PC-3 (cell line): ENCODE measurements around the genes MAML3 and GYPB.

GRCh38 chr4:140093735-140094609, 60.0 kb downstream of the MAML3 start:
- RAMPAGE, long total RNA: no peak

DNA sequence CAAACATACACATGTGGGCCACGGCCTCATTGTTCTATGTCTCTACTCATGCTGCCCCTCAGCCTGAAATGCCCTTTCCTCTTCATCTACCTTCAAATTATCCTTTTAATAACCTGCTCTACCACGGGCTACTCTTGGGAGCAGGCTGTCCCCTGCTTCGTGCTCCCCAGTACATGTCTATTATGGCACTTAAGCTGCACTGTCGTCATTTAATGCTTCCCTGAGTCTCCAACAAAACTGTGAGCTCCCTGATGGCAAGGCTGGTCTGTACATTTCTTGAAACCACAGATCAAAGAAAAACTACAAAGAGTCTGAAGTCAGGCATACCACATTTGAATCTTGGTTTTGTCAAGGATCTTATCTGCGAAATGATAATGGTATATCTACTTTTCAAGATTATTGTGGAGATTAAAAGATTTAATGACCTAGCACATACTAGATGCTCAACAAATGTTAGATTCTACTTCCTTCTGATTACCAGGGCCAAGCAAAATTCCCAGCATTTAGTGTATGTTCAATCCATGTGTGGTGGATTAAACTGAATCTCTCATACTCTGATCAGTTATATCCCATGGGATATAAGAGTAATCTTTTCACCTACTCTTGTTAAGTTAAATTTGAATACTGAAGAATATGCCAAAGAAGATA, 45.7 kb downstream of the MAML3 start:
- RAMPAGE, long total RNA: no peak

DNA sequence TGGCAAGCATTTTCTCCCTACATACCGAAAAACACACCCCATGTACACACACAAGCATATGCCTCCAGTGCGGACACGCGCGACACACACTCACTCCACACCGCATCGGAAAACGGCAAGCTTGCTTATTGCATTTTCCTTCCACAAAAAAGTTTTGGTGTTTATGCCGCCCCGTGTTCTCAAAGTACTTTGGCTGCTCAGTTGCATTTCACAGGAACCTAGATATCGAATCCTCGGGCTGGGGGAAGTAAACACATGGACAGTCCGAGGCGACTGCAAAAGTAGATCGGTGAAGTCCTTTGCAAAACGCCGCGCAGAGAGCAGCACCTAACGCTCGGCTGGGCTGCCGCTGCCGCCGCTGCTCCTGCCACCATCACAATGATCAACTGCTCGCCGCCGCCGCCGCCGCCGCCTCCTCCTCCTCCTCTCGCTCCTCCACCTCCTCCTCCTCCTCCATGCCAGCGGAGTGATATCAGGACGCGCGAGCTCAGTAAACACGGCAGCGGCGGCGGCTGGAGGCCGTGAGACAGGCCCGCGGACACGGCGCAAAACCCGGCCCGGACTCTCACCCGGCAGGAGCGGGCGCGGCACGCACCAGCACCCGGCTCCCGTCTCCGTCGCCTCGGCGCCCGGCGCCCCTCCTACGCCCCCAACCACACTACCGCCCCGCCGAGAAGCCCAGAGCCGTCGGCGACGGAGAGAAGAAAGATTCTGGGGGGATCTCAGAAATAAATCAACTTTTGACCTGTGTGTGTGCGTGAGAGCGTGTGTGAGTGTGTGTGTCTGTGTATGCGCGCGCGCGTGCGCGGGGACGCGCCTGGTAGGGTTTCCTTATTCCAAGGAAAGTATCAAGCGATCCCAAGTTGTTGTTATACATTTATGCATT, at the start of gene MAML3:
Gene MAML3, minus strand, starts transcription at position 468 of the 886 bp plus-strand sequence.
- RAMPAGE, long total RNA: no peak

- RAMPAGE, long total RNA: no peak
Observed at GRCh38 chr4:140238314-140239083, 84.5 kb upstream of the MAML3 start.

DNA sequence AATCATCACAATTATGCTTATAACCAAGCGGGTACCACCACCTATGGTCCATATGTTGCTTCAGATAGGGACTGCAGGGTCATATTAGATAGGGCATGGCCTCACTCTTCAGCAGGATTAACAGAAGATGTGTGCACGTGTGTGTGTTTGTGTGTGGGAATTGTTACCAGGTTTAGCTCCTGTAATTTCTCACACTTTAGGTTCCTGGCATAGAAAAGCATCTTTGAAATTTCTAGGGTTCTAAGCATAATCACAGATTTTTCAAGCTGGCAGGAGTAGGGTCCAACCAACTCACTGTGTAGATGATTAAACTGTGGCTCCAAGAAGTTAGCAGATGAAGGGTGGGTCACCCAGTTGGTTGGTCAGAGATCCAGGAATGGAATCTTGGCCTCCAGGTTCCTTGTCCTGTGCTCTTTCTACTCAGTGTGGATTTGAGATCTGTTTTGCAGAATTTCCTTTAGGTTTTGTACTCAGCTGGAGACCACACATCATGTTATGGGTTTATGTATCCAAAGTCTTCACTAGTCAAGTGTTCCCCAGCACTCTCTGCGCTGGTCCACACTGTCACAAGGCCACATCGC, 90.3 kb upstream of the MAML3 start:
- RAMPAGE, long total RNA: no peak

DNA sequence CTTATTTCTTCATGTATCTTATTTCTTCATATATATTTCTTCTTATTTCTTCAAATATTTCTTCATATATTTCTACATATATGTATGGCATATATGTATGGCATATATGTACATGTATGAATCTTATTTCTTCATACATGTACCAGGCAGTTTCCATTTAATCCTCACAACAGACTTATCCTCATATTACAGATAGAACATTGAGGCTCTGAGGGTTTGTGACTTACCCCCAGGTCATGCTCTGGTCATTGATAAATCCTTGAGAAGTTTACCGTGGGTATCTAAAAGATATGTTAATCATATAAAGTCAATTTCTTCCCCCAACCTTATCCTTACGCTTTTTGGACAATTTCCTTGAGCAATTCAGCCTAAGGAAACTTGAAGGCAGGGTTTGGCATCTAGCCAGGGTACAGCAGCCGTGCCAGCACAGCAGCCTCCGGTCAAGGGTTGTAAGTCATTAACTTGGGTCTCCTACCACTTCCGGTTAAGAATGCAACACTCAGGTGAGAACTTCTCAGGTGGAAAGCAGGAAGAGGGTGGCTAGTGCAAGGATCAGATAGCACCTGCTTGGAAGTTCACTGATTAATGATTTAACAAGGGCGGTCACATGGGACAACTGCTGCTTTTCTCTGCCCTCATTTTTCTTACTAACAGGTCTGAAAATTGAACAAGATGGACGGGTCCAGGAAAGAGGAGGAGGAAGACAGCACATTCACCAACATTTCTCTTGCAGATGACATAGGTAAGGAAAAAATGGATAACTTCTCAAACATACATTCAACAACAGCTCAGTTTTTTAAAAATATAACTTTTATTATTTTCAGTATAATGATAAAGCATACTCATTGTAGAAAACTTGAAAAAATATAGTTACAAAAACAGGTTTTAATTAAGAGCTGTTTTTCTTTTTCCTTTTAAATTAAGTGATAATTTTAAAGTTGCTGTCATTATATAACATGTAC, 30.2 kb upstream of the SCOC start:
- RAMPAGE, long total RNA: no peak

DNA sequence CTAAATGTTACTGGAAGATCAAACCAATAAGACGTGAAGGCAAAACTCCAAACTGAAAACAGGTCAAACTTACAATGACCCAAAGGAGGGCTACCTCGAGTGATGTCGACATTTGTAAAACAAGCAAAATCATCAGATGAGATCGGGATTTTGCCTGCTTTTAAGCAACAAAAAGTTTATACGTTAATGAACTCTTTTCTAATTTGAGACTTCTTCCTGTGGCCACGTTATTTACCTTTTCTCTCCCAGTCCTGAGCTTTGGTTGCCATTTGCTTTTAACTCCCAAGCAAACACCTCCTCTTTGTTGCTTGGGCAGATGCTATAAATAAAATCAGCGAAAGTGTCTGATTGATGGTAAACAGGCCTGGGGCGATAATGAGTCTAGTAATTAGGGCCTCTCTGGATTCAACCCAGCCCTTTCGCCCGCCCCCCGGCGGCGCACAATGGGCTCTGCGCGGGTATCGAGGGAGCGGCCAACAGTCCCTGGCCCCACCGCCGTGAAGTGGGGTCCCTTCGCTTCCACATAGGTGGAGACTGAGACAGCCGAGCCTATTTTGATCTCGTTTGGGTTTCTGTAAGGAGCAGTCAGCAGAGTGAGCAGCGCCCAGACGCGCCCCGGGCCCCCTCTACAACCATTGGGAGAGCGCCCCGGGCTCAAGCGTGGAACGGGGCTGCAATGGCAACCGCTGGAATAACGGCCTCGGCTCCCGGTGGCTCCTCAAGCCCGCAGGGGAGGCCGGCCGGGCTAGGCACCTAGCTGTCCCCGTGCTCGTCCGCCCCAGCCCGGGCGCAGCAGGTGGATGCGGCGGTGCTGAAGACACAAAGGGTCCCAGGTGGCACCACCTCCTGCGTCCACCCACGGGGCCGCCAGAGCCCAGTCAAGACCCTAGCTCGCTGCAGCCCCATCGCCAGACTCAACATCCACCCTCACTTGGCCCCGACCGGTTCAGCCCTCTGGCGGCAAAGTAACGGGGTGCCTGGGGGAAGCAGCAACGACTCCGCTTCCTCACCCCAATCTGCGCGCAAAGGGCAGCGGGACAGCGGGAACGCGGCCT, 652 bp downstream of the CLGN start:
- RAMPAGE, long total RNA: no peak

DNA sequence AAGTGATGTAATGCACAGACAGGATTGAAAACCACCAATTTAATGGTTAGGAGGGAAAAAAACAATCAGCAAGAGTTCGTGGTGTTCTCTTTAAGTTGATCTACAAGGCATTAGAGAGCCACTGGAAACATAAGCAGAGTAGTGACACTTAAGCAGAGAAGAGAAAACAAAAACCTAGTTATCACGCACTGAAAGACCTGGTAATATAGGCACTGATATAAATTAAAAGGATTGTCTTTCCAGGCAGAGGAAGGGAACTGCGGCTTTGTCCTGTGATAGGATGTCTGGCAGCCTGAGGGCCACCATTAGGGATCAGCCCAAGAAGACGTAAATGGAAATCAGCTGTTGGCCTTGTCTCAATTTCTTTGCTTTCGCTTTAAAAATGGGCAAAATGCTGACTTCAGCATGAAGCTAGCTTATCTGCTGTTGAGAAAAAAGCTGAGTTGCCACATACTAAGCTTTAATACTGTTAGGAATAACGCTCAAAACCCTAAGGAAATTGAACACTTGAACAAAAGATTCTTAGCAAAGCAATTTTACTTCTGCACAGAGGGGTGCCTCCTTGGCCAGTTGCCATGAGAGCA, 84.9 kb upstream of the UCP1 start:
- RAMPAGE, long total RNA: no peak

GRCh38 chr4:140755543-140756185, 521 bp downstream of the TBC1D9 start:
- RAMPAGE, long total RNA: no peak

DNA sequence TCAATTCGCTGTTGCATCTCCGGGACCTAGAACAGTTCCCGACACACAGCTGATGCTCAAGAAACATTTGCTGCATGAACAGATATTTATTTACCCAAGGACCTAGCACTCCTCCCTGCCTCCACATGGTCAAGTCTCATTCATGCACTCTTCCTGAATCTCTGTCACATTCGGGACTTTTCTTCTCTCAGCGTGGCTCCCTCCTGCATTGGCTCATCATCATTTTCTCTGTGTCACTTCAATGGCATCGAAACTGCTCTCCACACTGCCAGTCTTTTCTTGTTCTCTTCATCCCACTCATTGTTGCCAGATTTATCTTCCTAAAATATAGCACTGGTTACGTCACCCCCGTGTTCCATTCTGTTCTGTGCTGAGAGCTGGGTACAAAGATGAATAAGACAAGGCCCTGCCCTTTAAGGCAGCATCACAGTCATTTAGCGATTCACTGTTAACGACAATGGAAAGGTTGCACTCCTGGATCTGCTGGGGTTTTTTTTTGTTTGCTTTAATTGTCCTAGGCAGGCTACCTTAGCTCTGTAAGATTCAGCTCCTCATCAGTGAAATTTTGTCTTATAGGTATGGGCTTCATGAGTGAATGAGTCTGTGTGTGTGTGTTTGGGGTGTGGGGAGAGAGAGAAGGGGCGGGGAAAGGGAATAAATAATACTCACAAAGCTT, 174.4 kb upstream of the TBC1D9 start:
- RAMPAGE, long total RNA: no peak

DNA sequence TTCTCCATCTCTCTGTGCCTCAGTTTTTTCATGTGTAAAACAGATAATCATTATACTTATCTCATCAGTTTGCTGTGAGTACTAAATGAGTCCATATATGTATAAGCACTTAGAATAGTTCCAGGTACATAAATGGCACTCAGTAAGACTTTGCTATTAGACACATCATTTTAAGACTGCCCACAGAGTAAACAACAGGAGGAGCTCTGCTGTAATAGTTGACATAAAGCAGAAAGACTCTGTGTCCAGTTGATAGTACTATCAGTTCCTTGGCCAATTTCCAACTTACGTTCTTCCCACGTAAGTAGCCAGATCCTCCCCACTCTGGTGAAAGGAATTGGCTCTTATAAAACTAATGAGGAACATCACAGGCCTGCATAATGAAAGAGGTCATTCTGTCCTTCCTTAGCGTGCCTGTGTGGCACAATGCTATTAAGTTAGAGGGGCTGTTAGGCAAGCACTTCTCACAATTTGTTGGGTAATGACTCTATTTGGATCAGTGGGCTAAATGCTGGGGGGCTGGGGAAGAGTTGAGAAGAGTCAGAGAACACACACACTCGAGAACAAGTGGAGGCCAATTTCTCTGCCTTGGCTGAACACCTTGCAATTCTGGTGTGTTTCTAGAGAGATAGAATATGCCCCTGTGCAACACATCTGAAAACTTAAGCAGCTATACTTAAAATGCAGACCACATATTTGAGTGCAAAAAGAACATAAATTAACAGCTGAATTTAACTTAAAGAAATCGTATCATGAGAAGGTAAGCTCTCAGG, 20.9 kb upstream of the RNF150 start:
- RAMPAGE, long total RNA: no peak

DNA sequence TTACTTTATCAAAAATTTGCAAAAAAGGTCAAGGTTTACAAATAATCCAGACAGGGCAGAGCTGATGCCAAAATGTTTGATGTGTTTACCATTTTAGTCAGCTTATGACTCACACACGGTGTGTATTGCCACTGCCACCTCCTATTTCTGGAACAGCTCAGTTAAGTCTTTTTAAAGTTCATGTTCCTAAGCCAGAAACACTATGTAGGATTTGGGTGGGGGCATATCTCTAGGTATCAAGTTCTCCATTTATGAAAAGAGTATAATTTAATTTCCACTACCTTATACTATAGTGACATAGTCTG, 580.5 kb downstream of the INPP4B start:
- RAMPAGE, long total RNA: no peak

DNA sequence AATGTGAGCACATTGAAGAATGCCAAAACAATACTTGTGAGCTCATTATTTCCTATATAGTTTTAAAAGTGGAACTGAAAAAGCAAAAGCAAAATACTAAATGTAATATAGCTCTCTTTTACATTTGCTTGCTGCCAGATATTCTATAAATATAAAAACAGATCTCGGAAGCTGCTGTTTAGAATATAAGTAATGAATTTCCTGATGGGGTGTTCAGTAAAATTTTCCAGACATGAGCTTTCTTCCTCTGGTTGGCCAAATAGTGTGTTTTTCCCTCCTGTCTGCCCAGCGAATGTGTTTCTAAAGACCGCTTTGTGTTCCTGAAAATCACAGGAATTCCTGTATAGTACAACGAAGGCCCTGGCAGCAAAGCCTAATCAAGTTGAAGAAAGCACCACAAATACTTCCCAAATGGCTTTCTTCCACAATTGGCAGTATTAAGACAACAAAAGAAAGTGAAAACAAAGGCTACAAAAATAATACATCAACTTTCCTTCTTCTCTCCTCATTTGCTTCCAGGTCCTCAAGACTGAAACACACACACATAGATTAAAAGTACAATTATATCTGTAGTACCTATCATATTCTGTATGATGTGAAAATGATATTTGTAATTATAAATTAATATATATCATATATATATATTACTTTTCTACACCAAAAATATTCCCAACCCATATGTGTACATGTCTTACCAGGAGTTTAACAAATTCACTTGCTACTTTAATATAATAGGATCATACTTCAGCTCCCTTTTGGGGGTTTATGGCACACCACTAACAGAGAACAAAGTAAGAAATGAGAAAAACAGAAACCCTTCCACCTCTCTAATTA, 494.0 kb downstream of the INPP4B start:
- RAMPAGE, long total RNA: no peak

GRCh38 chr4:142912786-142913348, 66.8 kb upstream of the INPP4B start:
- RAMPAGE, long total RNA: no peak

GRCh38 chr4:143185290-143186161, 809 bp downstream of the USP38 start:
- RAMPAGE, long total RNA: no peak

DNA sequence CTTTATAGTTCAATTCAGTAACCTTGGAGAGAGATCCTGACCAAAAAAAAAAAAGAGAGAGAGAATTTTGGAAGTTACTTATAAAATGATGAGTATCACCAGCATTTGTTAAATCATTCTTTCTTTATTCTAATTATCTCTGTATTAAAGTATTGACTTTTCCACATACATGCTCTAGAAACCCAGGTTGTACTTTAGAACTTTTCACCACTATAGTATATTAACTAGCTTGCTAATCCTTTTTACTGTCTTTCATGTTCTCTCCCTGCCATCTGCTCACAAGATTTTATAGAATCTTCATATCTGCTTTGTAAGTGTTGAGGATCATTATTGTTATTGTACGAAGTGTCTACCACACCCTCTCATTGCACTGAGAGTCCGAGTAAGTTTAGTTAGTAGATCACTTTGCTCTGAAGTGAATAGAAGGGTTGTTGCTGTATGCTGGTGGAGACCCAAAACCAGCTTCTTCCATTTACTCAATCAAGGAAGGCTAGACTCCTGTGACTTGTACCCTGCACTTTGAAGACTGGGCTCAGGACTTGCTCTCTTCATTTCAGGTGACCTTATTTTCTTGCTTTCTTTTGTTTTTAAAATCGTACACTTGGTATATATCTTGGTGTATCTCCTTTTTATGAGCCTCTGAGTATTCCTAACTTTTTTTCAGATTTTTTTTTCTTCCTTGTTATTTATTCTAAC, 17.1 kb downstream of the GAB1 start:
- RAMPAGE, long total RNA: no peak

GRCh38 chr4:143384326-143384872, 47.7 kb downstream of the GAB1 start:
- RAMPAGE, long total RNA: no peak

GRCh38 chr4:143412348-143412986, 75.8 kb downstream of the GAB1 start:
- RAMPAGE, long total RNA: no peak

- RAMPAGE, long total RNA: no peak
Observed at GRCh38 chr4:144019176-144019705, at the start of gene GYPB. Gene GYPB (minus strand): TSS chr4:144019380.

DNA sequence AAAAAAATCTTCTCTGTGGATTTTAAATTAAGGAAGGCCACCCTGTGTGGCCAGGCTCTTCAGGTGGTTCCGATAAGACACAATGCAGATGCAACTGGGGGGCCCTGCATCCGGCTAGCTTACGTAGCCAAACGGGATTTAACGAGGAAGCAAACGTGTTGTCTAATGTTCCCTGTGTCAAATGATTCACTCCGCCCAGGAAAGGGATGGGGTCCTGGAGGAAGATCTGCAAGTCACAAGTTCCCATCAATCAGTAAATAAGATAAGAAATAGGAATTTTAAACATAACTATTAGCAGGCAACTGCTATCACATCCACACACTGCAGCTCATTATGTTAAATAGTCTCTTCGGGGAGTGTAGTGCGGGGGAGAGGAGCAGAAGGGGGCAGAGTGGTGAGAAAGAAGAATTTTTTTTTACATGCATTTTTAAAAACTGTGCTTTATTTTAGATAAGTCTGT, 216.5 kb upstream of the GYPA start:
- RAMPAGE, long total RNA: no peak